Bronchial lymph node (tissue), 1 donor: ENCODE data around the genes IMPDH2 and LSMEM2.

- PRO-cap: no peak
These were observed 1.5 kb upstream of the DALRD3 start for GRCh38 chr3:49019940-49020142.

- PRO-cap: bidirectional peak, plus-strand start at chr3:49029564, minus-strand start at chr3:49029400
These were observed at the start of gene IMPDH2 for GRCh38 chr3:49028950-49029897. Gene IMPDH2, minus strand, starts transcription at chr3:49029398.

DNA sequence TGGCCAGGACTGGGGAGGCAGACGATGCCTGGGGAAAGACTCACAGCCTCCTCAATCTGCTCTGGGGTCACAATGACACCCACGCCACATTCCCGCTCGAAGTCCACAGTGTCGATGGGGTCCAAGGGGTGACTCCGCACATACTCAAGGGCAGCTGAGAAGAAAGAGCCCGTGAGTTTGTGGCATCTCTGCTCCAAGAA lies 838 bp downstream of the QARS1 start:
- PRO-cap: no peak

DNA sequence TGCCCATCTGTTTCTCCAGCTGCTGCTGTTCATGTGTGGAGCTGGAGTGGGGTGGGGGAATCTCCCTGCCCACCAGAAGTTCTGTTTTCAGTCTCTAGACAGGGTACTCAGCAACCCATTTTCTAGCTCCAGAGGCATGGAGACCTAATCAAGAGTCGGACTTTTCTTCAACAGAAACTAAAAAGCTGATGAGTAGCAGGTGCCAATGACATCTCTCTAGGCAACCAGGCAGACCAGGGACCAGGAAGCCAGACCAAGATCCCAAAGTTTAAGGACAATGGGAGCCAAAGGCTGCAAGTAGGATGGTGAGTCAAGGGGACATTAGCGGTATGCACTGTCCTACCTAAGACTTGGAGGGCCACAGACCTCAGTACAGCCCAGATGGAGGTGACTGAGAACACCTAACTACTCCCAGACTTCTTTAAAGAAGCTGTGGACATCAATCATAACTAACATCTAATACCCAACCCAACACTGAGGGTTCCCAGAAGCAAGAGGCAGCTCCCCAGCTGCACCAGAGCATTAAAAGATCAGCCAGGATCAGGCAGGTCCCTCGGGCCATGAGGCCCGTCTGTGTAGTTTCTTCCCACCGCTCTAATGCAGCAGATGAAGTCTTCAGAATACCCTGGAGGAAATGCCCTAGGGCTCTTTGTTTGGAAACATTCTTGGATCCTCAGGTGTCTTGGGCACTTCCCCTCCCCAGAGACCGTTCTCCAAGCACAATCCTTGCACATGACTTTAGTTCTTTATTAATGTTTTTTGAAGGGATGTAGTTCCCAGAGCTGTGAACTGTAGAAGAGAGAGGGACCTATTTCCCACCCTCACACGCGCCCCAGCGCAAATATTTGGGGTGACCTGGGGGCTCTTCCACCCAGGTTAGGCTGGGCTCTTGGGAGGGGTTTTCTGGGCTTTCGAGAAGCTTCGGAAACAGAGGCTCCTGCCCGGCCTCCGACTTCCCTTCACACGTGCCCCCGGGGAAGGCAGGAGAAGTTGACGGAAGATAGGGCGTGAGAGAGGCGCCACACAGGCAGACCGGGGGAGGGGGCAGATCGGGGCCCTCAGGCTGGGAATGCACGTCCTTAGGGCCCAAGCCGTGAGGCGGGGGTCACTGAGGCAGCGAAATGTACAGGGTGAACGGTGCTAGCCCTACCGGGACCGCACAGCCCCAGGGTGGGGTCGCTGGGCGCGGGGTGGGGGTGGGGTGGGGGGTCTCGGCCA lies 781 bp downstream of the CCDC71 start:
- PRO-cap: unidirectional peak, plus-strand start at position 993 of the sequence

DNA sequence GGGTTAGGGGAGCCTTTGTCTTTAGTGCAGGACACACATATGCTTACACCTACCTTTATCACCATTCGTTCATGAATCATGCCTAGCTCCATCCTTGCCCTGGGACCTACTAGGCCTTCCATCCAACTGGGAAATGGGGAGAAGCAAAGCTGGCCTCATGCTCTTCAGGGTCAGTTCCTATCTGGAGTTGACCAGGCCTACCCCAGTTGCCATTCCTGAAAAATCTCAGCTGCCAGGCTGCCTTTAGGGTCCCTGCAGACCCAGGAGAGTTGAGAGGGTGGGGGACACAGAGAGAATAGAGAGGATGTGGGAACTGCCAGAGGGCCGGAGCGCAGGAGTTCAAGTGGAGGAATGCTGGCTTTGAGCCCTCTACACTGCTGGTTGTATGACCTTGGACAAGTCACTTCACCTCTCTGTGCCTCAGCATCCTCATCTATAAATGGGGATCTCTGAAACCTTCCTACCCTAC lies 4.6 kb downstream of the KLHDC8B start:
- PRO-cap: no peak

- PRO-cap: bidirectional peak, plus-strand start at chr3:49359208, minus-strand start at chr3:49358914
These were observed 927 bp upstream of the GPX1 start for GRCh38 chr3:49359153-49359407.

- PRO-cap: no peak
These were observed 4.2 kb downstream of the RHOA start for GRCh38 chr3:49407567-49407920.

- PRO-cap: no peak
These were observed 1.9 kb downstream of the DAG1 start for GRCh38 chr3:49471719-49472582.

- PRO-cap: no peak
These were observed 17.8 kb upstream of the BSN start for GRCh38 chr3:49536145-49537266.

DNA sequence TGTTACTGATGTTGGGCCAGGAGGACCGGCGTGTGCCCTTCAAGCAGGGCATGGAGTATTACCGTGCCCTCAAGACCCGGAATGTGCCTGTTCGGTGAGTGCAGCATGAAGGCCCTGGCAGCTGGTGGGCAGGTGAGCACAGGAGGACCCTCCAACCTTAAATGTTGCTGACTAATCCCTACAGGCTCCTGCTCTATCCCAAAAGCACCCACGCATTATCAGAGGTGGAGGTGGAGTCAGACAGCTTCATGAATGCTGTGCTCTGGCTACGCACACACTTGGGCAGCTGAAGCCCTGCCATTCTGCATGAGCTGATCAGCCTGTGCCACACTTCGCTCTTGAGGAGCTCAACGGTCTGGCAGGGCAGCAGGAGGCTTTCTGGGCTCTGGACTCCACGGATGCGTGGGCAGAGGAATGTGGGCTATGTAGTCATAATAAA lies 6.2 kb downstream of the MST1 start:
- PRO-cap: no peak

DNA sequence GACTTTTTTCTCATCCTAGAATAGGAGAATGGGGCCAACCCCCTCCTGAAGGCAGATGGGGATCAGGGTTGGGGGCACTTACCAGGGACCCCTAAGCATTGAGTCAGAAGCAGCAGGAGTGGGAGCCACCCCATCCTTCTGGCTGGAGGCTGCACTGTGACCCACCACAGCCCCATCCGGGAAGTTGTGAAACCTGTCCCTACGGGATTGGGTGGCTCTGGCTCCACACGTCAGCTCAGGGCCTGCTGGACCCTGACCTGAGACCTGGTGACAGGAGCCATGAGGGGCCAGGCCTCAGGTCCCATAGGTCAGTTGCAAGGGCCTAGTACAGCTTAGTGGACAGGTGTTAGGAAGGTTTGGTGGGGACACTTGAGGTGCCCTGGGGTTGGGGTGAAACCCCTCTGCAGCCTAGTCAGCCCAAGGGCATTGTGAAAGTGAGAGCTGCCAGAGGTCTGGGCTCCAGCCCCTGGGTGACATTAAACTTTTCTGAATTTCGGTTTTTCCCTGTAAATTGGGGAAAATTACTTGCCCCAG lies 691 bp downstream of the MST1 start:
- PRO-cap: no peak

DNA sequence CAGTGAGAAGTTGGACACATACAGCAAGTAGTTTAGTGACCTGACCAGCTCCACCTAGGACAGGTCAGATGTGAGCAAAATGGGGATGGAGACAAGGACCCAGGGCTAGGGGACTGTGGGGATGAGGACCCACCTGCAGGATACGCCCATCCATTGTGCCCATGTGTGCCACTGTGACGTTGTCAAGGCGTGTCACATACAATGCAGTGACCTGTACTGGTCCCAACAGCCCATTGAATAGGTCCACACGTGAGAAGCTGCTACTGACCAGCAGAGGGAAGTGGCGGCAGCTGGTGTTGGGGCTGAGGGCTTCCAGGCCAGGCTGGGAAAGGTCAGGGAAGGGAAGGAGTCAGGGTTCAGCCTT lies 4.7 kb downstream of the MST1R start:
- PRO-cap: no peak

GRCh38 chr3:50125840-50126812 lies 29.0 kb upstream of the SEMA3F start:
- PRO-cap: no peak

DNA sequence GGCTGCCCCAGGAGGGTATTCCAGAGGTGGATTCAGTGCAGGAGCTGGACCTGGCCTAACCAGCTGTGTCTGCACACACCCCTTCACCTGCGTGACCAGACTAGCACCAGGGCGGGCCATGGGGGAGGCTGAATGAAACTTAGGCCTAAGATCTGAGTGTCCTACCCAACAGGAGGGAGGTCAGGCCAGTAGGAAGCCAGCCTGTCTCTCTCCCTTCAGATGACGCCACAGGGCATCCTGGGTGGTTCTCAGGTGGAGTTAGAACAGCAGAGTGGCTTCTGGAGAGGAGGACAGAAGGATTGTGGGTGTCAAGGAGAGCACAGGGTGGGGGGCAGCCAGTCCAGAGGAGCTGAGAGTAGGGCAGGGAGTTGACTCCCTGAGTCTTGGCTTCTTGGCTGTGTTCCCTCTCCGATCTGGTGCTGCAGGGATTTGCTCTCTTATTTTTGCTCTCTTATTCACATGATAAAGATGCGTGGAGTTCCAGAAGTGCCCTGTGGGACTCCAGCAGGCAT lies 3.3 kb upstream of the SEMA3F start:
- PRO-cap: no peak

DNA sequence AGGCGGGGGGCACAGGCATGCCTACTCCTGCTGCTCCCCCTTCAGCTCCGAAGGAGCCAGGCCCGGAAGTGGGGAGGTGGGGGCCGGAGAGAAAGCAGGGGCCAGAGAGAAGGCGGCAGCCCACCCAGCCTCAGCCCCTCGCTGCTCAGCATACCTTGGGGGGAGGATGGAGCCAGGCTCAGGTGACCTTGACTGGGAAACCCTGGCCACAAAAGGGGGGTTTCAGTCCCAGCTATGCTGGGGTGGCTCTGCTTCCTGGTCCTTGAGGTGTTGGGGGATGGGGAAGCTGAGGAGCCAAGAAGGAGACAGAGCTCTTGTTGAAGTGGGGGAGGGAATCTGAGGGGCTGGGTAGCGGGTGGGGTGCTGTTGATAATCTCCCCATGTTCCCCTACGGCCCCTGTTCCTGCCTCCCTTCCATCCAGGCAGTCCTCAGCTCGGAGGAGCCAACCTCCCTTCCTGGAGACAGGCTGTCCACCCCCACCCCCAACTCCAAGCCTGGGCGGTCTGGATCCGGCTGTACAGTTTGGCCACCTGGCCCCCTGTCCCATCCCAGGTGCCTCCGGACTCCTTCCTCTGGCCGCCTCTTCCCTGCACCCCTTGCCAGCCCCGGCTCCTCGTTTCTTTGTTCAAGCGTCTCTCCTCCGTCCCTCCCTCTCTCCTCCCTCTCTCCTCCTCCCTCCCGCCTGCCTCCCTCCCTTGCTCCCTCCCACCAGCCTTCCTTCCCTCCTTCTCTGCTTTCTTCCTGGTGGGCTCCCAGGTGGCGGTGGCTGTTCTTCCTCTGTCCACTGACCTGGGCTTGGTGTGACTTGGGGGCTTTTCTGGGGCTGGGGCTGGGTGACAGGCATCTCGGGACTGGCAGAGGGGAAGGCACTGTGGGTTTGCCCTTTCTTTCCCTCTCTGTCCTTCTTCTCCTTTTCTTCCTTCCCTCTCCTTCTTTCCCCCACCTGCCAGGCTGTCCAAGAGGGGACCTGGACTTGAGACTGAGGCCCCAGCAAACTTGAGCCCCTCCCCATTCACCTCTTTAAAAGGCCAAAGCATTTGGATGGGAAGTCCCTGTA lies 1.9 kb downstream of the SEMA3F start:
- PRO-cap: unidirectional peak, minus-strand start at position 598 of the sequence

DNA sequence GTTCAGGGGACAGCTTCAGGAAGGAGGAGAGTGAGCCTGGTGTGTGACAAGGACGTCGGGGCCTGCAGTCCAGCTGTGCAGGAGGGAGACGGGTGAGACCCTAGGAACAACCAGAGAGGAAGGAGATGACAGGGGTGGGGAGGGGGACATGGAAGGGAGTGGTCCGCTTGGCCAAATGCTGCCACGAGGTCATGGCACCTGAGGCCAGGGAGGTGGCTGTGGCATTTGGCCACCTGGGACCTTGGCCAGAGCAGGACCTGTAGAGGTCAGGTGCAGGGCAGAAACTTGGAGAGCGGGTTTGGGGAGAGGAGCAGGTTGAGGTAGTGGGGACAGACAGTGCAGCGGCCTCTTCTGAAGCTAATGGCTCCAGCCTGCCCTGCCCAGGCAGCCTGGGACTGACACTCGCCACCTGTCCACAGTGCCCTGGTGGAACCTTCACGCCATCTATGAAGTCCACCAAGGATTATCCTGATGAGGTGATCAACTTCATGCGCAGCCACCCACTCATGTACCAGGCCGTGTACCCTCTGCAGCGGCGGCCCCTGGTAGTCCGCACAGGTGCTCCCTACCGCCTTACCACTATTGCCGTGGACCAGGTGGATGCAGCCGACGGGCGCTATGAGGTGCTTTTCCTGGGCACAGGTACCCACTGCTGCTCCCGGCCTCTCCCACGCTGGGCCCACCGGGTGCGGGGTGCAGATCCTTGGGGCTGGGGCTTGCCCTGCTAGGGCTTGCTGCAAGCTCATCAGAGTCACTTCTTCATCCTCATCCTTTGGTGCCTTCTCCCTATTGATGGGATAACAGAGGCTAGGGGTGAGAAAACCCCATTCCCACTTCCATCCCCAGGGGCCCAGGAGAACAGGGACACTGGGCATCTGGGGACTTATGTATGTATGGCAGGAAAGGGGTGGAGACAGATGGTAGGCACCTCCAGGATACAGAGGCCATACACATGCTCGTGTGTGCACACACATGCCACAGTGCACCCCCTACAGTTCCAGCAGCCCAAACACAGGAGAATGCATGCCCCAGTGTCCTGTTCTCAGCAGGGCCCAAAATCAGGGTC lies 6.9 kb upstream of the GNAT1 start:
- PRO-cap: no peak

DNA sequence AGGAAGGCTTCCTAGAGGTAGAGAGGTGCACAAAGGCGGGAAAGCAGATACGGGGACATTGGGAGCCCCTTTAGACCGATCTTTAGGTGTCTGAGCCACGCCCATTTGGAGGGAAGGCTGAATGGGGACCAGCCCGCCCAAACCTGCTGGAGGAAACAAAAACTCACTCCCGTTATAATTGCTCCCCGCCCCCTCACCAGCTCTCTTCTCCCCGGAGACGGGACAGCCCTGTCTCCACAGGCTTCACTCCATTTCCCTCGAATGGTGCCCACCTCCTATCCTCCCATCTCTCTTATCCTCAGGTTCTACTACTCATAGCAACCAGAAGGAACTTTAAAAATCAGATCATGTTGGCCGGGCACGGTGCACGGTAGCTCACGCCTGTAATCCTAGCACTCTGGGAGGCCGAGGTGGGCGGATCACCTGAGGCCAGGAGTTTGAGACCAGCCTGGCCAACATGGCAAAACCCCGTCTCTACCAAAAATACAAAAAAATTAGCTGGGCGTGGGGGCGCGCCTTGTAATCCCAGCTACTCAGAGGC lies 8.0 kb upstream of the GNAI2 start:
- PRO-cap: no peak

- PRO-cap: no peak
These were observed 12.2 kb upstream of the SEMA3B start for GRCh38 chr3:50256493-50257301.

DNA sequence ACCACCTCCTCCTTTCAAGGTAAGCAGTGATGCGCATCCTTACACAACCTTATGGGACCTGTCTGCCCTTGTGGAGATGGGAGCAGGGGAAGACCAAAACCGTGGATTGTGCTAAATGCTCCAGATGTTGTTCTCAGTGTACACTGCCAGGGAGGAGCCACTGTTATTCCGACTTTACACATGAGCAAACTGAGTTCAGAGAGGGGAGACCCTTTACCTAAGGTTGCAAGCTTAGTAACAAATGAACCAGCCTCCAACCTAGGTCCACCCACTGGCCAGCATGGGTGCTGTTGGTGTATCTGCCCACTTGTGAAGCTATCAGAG lies 640 bp upstream of the LSMEM2 start:
- PRO-cap: no peak

DNA sequence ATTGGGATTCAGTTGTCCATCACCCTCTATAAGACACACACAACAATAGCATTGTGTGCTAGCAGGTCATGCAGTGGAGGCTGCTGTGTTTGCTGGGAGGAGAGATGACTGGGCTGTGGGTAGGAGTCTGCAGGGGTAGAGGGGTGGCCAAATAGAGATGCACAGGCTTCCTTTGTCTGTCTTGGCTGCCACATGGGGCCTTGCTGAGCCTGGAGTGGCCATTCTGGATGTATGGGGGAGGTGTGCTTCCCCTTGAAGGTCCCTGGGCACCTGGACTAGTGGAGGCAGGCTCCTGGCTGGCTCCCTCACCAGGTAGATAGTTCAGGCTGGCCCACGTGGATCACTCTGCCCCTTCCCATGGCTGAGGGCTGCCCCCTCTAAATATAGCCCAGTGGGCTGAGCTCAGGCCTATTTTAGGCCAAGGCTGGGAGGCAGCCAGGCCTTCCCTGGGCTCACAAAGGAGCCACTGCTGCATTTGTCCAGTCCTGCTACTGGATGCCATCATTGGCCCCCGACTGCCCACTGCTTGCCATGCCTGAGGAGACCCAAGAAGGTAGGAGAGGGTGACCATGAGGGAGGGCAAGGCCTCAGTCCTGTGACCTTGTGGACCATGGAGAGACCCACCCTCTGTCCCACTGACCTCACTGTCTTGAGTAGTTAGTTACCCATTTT lies at the start of gene LSMEM2:
LSMEM2 (plus strand) TSS at position 469 of the 672 bp plus-strand sequence.
- PRO-cap: no peak